Measurements from ENCODE around the gene NUDC.

DNA sequence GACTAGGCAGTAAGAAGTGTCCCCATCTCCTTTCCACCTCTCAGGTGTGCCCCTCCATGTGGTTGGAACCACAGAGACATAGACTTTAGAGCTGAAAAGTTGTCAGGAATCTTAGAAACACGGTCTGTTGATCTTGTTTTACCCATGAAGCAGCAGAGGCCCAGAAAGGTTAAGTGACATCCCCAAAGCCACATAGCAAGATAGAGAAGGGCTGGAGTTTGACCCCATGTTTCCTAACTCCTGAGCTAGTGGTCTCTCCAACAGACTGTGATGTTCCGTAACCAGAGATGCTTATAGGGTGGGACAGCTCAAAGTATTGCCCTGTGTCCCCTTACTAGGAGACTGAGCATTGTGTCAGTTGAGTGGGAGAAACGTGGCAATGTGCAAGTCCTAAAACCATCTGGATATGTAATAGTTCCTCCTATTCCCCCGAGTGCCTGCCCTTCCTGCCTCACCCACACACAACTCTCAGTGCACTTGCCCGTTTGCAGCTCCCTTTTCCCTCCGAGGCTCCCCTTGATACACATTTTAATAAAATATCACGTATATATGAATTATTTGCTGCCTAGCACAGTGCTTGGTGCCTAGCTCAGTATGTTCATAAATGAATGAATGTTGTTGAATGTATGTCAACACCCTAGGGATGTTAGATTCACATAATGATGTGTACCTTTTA lies 3.3 kb downstream of the PIGV start:
- PRO-cap = no peak

DNA sequence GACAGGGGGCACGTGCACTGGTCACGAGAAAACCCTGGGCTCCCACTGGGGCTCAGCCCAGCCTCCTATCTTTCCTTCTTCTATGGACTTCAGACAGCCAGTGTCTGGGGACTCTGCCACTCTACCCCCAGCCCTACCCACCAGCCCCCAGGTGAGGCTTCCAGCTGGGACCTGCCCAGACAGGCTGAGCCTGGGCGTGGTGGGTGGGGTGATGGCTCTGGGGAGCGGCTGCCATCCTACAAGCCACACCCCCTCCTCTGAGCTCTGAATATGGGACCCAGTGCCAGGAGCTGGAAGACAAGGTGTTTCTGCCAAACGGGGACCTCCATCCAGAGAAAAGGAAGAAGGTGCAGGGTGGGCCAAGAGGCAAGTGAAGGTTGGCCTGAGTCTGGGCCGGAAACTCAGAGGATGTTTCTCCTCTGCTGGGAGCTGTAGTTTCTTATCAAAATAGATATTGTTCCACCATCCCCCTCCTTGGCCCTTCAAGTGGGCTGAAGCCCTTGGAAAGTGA lies 7.9 kb upstream of the SFN start:
- PRO-cap = no peak

DNA sequence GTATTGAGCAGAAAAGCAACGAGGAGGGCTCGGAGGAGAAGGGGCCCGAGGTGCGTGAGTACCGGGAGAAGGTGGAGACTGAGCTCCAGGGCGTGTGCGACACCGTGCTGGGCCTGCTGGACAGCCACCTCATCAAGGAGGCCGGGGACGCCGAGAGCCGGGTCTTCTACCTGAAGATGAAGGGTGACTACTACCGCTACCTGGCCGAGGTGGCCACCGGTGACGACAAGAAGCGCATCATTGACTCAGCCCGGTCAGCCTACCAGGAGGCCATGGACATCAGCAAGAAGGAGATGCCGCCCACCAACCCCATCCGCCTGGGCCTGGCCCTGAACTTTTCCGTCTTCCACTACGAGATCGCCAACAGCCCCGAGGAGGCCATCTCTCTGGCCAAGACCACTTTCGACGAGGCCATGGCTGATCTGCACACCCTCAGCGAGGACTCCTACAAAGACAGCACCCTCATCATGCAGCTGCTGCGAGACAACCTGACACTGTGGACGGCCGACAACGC lies 511 bp downstream of the SFN start:
- PRO-cap = no peak

GRCh38 chr1:26921160-26922187 lies at the start of gene NUDC:
NUDC (plus strand) TSS chr1:26921743.
- PRO-cap = bidirectional peak, plus-strand start at chr1:26921756, minus-strand start at chr1:26921576

GRCh38 chr1:26999456-27000633 lies 6.4 kb downstream of the TRNP1 start:
- PRO-cap = no peak

DNA sequence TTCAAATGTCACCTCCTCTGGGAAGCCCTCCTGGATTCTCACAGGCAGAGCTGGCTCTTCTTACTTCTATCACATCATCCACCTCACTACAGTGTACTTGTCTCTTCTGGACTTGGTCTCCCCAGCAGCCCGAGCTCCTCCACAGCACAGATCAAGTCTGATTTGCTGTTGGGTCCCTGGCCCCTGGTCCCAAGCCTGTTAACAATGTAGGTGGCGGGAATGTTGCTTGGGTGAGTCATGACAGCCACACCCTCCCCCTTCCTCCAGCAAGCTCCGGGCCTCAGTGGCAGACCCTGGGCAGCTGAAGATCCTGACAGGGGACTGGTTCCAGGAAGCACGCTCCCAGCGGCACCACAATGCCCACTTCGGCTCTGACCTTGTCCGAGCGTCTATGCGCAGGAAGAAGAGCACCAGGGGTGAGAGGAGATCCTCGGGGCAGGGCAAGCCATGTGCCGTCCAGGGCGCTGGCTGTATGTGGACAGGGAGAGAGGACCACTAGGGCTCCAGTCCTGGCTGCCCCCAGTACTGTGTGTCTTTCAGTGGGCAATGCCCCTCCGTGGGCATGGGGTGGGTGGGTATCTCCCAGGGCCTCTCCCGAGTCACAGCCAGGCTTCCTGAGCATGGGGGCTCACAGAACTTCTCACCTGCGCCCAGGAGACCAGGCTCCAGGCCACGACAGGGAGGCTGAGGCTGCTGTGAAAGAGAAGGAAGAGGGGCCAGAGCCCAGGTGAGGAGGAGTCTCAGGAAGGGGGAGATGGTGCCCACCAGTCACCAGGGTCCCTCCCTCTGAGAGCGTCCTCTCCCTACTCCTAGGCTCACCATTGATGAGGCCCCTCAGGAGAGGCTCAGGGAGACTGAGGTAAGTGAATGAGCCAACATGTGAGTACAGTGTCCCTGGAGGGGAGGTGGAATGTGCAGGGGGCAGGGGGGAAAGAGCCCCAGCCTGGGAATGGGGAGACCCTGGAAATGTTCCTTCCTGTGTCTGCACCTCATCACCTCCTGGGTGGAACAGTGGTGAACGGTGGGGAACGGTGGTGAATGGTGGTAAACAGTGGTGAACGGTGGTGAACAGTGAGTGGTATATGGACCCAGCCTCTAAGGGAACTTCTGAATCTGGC lies 5.7 kb downstream of the SYTL1 start:
- PRO-cap = no peak

- PRO-cap = no peak
These were observed 5.4 kb downstream of the GPR3 start for GRCh38 chr1:27397732-27398222.

DNA sequence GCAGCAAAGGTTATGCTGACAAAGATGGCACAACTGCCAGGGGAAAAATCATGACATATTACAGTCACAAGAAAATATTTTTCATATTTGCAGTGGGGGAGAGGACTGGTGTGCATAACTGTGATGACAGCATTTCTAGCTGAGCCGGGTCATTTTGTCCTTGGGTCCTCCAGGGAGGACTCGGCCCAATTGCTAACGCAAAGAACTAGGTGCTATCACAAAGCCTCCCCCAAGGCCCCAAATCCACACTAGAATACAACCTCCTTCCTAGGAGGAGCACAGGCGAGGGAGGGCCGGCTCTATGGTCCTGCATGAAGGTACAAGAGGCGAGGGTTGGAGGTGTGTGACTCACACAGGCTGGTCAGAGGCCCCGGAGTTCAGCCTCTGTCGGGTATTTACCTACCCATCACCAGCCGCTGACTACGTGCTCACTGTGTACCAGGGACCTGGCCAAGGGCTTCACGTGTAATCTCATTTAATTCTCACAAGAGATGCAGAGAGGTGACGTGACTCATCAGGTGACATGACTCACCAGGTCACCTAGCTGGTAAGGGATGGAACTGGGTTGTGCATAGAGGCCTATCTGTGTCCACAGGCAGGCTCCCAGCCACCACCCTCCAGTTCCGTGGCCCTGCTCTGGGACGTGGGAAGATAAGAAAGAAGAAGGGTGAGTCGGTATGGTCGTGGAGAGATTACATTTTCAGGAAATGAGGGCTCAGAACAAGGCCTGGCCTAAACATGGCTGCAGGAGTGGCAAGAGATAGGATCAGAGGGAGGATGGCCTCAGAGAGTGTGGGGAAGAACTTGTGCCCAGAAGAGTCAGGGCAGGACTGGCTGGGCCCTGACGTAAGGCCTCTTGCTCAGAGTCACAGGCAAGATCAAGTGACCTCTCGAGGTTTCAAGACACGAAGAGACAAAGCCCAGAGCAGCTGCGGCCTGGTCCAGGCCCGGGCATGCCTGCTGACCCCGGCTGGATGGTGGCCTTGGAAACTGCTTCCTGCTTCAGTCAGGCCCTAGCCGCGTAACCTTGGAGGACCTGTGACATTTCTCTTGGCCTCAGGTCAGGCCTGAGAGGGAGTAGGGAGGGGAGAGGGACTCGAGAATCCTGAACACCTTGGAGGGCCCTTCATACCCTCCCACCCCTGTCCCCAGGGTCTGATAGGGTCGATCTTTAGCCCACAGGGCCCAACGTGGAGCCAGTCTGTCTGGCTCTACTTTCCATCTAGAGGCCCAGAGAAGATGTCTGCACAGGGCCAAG lies 52.6 kb upstream of the WASF2 start:
- PRO-cap = no peak

GRCh38 chr1:27545186-27545619 lies 55.2 kb upstream of the WASF2 start:
- PRO-cap = no peak

GRCh38 chr1:27554931-27555347 lies 49.0 kb downstream of the AHDC1 start:
- PRO-cap = no peak

- PRO-cap = no peak
These were observed 48.1 kb downstream of the AHDC1 start for GRCh38 chr1:27555756-27556423.

DNA sequence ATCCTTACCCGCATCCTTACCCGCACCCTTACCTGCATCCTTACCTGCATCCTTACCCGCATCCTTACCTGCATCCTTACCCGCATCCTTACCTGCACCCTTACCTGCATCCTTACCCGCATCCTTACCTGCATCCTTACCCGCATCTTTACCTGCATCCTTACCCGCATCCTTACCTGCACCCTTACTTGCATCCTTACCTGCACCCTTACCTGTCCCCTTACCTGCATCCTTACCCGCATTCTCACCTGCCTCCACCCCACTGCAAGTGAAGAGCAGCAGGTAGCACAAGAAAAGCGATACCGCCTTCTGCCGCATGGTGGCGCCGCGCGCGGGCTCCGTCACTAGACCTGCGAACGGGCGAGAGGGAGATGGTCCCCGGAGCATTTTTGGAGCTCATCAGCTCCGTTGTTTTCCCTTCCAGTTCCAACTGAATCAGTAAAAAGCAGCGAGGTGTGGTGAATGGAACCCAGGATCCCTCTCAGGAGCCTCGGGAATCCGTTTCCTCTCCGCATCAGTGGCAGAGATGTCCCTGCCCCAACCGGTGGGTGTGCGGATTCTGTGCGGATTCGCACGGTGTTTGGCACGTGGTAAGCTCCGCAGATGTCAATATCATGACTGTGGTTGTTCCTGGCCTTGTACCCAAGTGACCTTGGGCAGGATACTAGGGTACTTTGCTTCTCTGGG lies 2.9 kb downstream of the IFI6 start:
- PRO-cap = unidirectional peak, plus-strand start at position 370 of the sequence

- PRO-cap = no peak
These were observed 14.6 kb upstream of the IFI6 start for GRCh38 chr1:27686469-27687127.

GRCh38 chr1:27725423-27725865 lies 317 bp upstream of the FAM76A start:
- PRO-cap = unidirectional peak, minus-strand start at chr1:27725490; unidirectional peak, minus-strand start at chr1:27725546; unidirectional peak, minus-strand start at chr1:27725578; bidirectional peak, plus-strand start at chr1:27726028, minus-strand start at chr1:27725742

GRCh38 chr1:27773476-27774608 lies 823 bp downstream of the STX12 start:
- PRO-cap = unidirectional peak, minus-strand start at chr1:27773822; unidirectional peak, minus-strand start at chr1:27773897; unidirectional peak, minus-strand start at chr1:27773967

DNA sequence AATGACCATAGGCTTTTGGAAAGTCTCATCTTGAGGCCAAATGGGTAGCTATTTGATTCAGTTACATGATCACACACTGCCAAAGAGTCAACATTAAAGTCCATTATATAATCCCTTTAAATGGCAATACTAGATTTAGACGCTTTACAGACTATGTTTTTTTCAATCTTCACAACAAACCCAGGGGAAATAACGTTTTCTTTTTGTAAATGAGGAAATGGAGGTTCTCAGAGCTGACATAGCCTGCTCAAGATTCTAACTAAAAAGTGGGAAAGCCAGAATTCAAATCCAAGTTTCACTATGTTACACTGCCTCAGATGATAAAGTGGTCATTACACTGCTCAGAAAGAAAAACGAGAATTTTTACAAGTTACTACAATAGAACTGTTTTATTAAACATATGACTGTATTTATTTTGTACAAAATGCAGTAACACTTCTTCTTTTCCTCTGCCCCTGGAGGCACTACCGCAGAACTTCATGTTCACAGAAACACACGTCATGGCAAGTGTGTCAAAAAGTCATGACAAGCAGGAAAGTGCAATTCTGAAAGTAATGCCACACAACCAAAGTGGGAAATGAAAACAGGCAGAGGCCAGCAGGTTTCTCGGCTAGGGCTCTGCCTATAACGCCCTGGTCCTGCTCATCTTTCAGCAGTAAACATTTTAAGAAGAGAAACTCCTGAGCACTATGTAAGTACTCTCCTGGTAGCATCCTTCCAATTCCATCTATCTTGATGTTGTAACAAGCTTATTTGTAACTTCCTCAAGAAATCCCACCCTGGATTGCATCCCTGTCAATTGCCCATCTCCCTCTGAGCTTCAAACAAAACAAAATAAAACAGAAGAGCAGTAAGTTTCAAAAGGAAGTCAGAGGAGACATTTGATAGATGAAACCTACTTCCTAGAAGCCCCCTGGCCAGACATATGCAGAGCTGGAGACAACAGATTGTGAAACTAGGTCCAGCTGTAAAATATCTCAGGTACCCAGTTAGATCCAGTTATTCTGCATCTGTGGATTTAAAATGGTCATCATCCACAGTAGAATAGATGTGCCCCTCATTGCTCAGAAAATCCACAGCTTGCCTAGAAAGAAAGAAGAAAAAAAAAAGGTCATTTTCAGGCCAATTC lies 19.2 kb downstream of the THEMIS2 start:
- PRO-cap = bidirectional peak, plus-strand start at position 568 of the sequence, minus-strand start at position 451 of the sequence

GRCh38 chr1:28246264-28246545 lies 10.3 kb downstream of the ATP5IF1 start:
- PRO-cap = bidirectional peak, plus-strand start at chr1:28246582, minus-strand start at chr1:28246483

DNA sequence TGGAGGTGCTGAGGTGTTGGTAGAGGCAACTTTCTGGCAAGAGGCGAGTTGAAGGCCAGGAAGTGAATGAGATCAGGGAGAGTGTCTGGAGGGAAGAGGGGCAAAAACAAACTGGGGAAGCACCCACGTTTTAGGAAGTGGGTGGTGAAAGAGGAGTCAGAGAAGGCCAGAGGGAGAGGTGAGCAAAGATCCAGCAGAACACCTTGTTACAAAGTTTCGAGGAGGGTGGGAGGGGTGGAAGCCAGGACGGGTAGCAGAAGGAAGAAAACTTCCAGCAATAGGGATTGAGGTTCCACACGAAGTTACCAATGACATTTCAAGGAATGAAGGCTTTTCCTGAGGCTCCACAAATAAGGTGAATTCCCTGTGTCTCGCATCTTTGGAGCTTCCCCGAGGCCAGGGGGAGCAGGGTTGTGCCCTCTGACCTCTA lies 666 bp upstream of the SESN2 start:
- PRO-cap = no peak

GRCh38 chr1:28260677-28260972 lies 1.3 kb downstream of the SESN2 start:
- PRO-cap = no peak

DNA sequence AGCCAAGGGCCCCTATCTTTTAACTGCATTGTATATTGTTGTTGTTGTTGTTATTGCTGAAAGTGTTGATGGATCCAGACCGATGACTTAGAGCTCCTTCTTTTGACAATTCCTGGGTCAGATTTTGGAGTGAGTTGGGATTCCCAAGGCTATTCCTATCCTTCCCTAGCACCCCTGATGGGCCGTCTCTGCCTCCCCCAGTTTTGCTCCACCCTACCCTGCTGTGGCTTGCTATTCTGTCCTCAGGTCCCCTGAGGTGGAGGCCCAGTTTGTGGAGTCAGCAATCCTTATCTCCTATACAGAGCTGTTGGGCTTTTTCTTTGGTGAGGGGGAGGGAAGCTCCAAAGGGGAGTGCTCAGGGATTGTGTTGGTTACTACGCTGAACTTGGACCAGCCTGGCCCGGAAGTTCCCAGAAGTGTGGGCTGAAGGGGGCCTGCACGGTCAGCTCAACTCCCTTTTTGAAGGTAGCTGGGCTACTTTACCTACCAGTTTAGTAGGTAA lies 7.6 kb downstream of the SESN2 start:
- PRO-cap = no peak

Measured in bronchial lymph node (tissue), 1 donor.